ENCODE measurements around the gene SALL3.

- PRO-cap, 4 experiments, result no peak in any of the 4 experiments
- RAMPAGE, long total RNA, 4 experiments, result no peak in any of the 4 experiments
These were observed 211.1 kb upstream of the SMIM21 start for GRCh38 chr18:75638281-75639305.

GRCh38 chr18:76363345-76364335 lies 131.4 kb downstream of the ZNF516 start:
- PRO-cap, 4 experiments, result no peak in any of the 4 experiments
- RAMPAGE, long total RNA, 4 experiments, result no peak in any of the 4 experiments

- PRO-cap, 4 experiments, result no peak in any of the 4 experiments
- RAMPAGE, long total RNA, 4 experiments, result no peak in any of the 4 experiments
These were observed 127.7 kb downstream of the ZNF516 start for GRCh38 chr18:76367260-76367904.

DNA sequence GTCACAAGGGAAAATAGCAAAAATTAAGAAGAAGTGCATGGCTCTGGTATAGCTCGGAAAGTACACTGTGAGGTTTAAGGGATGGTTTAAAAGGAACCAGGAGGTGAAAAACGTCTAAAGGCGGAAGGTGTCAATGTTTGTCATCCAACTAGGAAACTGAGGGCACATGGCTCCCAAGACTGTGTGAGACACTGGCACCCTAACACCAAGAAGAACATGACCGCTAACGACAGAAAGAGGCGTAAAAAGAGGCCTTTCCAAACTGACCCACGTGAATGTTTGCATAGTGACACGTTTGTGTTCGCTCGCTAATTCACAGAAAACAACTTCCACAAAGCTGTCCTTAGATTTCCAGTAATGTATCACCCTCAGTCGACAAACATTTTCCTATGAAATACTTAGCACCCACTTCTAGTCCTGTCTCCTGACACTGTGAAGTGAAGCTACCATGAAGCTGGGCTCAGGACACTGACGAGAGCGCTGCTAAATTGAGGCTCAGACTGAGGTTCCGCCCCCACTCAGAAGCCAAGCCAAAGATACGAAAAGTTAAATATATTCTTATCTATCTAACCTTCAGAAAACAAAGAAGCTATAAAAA lies 86.5 kb downstream of the ZNF516 start:
- PRO-cap, 4 experiments, result no peak in any of the 4 experiments
- RAMPAGE, long total RNA, 4 experiments, result no peak in any of the 4 experiments

DNA sequence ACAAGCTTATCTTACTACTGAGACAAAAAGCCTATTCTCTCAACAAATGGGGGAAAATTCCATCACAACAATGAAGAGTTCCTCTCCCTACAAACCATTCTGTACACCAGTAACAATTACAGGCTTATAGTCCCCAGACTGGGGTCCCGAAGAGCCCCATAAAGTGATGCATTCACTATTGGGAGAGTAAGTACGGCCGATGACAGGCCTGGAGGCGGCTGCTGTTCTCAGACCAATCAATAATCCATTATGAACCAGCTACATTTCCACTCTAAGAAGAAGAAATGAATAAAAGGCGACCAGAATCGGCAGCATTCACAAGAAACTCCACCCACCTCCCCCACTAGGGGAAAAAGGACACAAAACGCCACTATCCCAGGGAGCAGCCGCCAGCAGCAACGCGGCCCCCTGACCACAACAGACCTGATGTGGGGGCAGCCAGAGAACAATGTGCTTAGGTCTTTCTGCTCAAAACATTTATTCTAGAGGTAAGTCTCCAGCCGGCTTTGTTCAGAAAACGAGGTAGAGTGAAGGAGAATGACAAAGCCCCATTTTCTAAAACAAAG lies 43.2 kb downstream of the ZNF516 start:
- PRO-cap, 4 experiments, result no peak in any of the 4 experiments
- RAMPAGE, long total RNA, 4 experiments, result no peak in any of the 4 experiments

GRCh38 chr18:76495422-76496031 lies 485 bp upstream of the ZNF516 start:
- PRO-cap, 4 experiments, result peak in 4 of 4 experiments; most common plus-strand start chr18:76495511 (in 4); most common minus-strand start chr18:76495667 (in 2)
- RAMPAGE, long total RNA, 4 experiments, result no peak in any of the 4 experiments

- PRO-cap, 4 experiments, result no peak in any of the 4 experiments
- RAMPAGE, long total RNA, 4 experiments, result no peak in any of the 4 experiments
These were observed 1.5 kb upstream of the ZNF516 start for GRCh38 chr18:76496584-76496893.

- PRO-cap, 4 experiments, result peak in 1 of 4 experiments; most common plus-strand start chr18:76525567 (in 1); most common minus-strand start chr18:76525309 (in 1)
- RAMPAGE, long total RNA, 4 experiments, result no peak in any of the 4 experiments
These were observed 30.2 kb upstream of the ZNF516 start for GRCh38 chr18:76524934-76525958.

GRCh38 chr18:76528285-76529391 lies 33.6 kb upstream of the ZNF516 start:
- PRO-cap, 4 experiments, result peak in 3 of 4 experiments; most common plus-strand start chr18:76529207 (in 2); most common minus-strand start chr18:76529133 (in 3)
- RAMPAGE, long total RNA, 4 experiments, result no peak in any of the 4 experiments

DNA sequence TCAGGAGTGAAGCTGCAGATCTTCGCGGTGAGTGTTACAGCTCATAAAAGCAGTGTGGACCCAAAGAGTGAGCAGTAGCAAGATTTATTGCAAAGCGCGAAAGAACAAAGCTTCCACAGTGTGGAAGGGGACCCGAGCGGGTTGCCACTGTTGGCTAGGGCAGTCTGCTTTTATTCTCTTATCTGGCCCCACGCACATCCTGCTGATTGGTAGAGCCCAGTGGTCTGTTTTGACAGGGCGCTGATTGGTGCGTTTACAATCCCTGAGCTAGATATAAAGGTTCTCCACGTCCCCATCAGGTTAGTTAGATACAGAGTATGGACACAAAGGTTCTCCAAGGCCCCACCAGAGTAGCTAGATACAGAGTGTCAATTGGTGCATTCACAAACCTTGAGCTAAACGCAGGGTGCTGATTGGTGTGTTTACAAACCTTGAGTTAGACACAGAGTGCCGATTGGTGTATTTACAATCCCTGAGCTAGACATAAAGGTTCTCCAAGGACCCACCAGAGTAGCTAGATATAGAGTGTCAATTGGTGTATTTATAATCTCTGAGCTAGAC lies 104.3 kb upstream of the ZNF516 start:
- PRO-cap, 4 experiments, result no peak in any of the 4 experiments
- RAMPAGE, long total RNA, 4 experiments, result no peak in any of the 4 experiments

DNA sequence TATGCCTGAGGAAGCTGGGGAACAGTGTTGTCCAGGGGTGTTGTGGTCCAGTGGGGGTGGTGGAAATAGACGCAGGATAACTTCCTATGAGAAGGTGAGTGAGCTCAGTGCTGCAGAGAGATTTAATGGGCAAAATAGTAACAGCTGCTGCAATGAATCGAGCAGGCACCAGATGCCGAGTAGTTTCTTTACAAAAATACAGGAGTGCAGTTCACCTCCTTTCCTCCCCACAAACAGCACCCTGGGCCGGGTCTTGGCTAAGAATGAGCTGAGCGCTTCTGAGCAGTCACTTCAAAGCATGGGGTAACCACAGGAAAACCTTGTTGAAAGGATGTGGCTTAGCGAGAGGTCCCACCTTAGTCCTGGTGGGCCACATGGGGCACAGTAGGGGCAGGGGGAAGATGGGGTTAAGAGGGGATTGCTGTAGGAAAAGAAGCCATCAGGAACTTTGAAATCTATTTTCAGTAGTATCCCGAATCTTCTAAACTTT lies 101.2 kb upstream of the ZNF236 start:
- PRO-cap, 4 experiments, result no peak in any of the 4 experiments
- RAMPAGE, long total RNA, 4 experiments, result no peak in any of the 4 experiments

DNA sequence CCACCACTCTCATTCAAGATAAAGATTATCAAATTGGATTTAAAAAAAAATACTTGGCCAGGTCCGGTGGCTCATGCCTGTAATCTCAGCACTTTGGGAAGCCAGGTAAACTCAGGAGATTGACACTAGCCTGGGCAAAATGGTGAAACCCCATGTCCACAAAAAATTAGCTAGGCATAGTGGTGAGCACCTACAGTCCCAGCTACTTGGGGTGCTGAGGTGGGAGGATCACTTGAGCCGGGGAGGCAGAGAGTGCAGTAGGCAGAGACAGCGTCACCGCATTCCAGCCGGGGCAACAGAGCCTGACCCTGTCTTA lies 2.2 kb upstream of the ZNF236 start:
- PRO-cap, 4 experiments, result no peak in any of the 4 experiments
- RAMPAGE, long total RNA, 4 experiments, result no peak in any of the 4 experiments

- PRO-cap, 4 experiments, result peak in 1 of 4 experiments; most common minus-strand start chr18:76821628 (in 1)
- RAMPAGE, long total RNA, 4 experiments, result no peak in any of the 4 experiments
These were observed 1.0 kb upstream of the ZNF236 start for GRCh38 chr18:76821337-76821738.

DNA sequence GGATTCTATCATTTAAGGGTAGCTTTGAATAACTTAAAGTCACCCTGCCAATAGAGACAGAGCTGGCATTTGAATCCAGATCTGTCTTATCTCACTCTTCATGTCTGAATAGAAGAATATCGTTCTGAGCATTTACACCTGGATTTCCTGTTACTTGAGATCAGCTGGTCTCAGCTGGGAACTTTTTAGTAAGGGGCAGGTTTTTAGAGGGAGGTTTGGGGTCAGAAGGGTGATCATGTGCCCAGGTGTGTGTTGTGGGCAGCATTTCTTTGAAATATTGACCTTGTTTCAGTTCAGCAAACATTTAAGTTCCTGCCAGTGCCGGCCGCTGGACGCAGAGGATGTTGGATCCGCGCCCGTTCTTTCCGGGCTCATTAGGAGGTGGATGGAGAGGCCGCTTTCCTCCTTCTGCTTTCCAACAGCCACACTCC lies 131.1 kb downstream of the ZNF236 start:
- PRO-cap, 4 experiments, result no peak in any of the 4 experiments
- RAMPAGE, long total RNA, 4 experiments, result no peak in any of the 4 experiments

DNA sequence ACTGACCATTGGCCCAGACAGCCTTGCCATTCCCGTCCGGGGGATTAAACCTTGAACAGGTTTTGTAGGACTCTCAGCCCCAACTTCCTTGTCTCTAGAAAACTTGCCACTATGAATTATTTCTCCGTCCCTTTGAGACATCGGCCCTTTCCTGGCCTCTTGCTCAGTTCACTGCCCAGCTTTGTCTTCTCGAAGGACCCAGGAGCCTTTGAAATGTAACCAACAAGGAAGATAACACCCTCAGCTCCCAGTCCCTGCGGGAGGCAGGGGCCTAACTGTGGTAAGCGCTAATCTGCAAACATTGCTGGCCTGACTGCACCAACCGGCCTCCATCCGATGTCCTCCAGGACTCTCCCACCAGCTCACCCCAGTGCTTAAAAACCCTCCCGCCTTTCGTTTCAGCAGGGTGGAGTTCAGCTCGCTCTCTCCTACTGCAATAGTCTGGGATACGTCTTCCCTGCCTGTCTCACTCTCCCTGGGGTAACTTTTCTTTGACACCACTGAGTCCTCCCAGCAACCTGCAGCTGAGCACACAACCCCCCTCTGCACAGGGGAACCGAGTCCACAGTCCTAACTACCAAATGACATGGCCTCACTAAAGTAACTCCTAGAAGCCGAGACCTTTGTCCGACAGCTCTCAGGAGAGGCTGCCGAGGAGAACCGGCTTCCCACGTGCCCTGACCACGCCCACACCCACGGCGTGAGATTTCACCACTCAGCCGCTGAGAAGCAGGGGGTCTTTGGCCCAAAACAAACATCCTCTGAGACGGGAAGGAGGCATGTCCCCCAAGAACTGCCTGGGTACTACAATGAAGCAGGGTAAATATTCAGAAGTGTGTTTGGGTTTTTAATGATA lies 76.1 kb downstream of the MBP start:
- PRO-cap, 4 experiments, result peak in 1 of 4 experiments; most common plus-strand start position 718 of the sequence (in 1); most common minus-strand start position 639 of the sequence (in 1)
- RAMPAGE, long total RNA, 4 experiments, result no peak in any of the 4 experiments

GRCh38 chr18:77111861-77112846 lies 20.4 kb downstream of the MBP start:
- PRO-cap, 4 experiments, result peak in 2 of 4 experiments; most common plus-strand start chr18:77112232 (in 1); most common minus-strand start chr18:77111960 (in 2)
- RAMPAGE, long total RNA, 4 experiments, result start-site peak on the plus strand in 1 of 4 experiments, at chr18:77112602-77112608 at its widest, 5 reads per replicate

DNA sequence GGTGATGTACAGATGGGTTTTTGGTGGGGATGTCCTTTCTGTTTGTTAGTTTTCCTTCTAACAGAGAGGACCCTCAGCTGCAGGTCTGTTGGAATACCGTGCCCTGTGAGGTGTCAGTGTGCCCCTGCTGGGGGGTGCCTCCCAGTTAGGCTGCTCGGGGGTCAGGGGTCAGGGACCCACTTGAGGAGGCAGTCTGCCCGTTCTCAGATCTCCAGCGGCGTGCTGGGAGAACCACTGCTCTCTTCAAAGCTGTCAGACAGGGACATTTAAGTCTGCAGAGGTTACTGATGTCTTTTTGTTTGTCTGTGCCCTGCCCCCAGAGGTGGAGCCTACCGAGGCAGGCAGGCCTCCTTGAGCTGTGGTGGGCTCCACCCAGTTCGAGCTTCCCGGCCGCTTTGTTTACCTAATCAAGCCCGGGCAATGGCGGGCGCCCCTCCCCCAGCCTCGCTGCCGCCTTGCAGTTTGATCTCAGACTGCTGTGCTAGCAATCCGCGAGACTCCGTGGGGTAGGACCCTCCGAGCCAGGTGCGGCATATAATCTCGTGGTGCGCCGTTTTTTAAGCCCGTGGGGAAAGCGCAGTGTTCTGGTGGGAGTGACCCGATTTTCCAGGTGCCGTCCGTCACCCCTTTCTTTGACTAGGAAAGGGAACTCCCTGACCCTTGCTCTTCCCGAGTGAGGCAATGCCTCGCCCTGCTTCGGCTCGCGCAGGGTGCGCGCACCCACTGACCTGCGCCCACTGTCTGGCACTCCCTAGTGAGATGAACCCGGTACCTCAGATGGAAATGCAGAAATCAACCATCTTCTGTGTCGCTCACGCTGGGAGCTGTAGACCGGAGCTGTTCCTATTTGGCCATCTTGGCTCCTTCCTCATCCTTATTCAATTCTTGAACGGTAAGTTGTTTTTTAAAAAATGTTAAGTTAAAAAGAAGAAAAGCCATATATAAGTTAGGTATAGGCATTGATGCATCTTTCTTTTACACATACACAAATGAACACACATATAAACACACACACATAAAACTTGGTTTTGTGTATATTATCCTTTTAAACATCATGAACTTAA lies 171.8 kb downstream of the GALR1 start:
- PRO-cap, 4 experiments, result no peak in any of the 4 experiments
- RAMPAGE, long total RNA, 4 experiments, result no peak in any of the 4 experiments

DNA sequence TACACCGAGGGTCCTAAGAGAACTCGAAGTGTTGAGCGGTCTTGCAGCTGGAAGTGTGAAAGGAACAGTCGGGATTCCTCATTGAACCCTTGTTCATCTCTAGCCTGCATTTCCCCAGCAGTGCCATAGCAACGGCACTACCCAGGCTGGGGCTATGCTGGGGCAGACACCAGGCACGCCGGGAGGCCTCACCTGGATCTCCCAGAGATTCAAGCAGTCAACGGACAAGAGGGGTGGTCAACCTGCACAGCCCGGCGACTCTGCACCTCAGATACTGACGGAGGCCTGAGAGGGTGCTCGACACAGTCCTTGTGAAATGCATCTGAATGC lies 604.2 kb downstream of the GALR1 start:
- PRO-cap, 4 experiments, result no peak in any of the 4 experiments
- RAMPAGE, long total RNA, 4 experiments, result no peak in any of the 4 experiments

GRCh38 chr18:78979508-78980430 lies at the start of gene SALL3:
TSS of gene SALL3 (plus strand) at chr18:78979818.
- PRO-cap, 4 experiments, result no peak in any of the 4 experiments
- RAMPAGE, long total RNA, 4 experiments, result no peak in any of the 4 experiments

DNA sequence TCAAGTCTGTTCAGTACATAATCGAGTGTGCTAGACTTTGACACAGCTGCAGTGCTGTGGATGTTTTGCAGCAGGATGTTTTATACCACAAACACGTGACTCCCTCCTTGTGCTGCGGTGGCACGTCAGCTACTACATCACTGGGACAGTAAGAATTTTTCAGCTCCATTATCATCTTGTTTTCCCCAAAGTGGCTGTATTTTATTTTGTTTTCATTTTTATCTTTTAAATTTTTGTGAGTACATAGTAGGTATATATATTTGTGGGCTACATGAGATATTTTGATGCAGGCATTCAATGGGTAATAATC lies 70.1 kb downstream of the ATP9B start:
- PRO-cap, 4 experiments, result no peak in any of the 4 experiments
- RAMPAGE, long total RNA, 4 experiments, result no peak in any of the 4 experiments

Data from spleen (tissue), 7 donors.